ENCODE measurements around a stretch of chr16.

DNA sequence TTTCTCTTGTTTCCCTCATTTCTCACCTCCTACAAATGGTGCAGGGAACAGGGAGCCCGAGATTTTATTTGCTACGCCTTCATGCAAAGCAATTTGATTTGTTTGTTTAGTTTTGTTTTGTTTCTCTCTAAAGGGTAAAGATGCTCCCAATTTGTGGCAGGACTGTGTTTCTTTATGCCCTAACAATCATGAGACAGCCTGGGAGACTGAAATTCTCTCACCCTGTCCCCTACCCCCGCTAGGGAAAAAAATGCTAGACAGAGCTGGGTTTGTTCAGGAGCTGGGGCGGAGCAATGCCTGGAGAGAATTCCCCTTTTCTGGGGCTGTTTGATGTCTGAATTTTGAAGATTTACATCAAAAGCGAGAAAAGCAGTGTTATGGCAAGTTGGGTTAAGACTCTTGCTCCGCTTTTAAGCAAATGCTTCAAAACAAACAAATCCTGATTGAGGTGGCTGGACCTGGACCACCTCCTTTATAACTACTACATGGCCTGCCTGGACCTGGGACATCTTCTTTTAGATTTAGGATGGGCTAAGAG lies 8.4 kb downstream of the MAF start:
- PRO-cap = no peak
CAGE:
- cytosol, long polyA plus RNA = no peak
- long polyA plus RNA = no peak
- nucleus, long polyA plus RNA = no peak

GRCh38 chr16:79597963-79598270 lies 2.6 kb downstream of the MAF start:
- PRO-cap = no peak
CAGE:
- cytosol, long polyA plus RNA = no peak
- long polyA plus RNA = no peak
- nucleus, long polyA plus RNA = no peak

DNA sequence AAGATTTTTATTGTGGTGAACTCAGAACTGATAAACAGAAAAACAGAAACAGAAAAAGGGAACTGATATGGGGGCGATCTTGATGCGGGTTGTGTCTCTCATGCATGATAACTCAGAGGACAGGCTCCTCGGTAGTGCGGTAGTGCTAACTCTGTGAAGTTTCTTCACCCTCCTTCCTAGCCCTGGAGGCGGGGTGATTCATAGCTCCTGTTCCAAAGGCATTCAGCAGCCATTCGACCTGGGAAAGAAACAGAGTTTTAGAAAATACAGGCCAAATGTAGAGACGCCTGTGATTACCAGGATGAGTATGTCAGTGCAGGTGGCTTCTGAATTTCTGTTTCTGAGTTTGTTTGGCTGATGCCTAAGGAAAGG lies 5.5 kb upstream of the MAF start:
- PRO-cap = no peak
CAGE:
- cytosol, long polyA plus RNA = no peak
- long polyA plus RNA = no peak
- nucleus, long polyA plus RNA = no peak

GRCh38 chr16:80407206-80407903 lies 133.4 kb upstream of the DYNLRB2 start:
- PRO-cap = no peak
CAGE:
- cytosol, long polyA plus RNA = no peak
- long polyA plus RNA = no peak
- nucleus, long polyA plus RNA = no peak

- PRO-cap = no peak
CAGE:
- cytosol, long polyA plus RNA = no peak
- long polyA plus RNA = no peak
- nucleus, long polyA plus RNA = no peak
Observed at GRCh38 chr16:80900158-80901120, 96.0 kb upstream of the CDYL2 start.

DNA sequence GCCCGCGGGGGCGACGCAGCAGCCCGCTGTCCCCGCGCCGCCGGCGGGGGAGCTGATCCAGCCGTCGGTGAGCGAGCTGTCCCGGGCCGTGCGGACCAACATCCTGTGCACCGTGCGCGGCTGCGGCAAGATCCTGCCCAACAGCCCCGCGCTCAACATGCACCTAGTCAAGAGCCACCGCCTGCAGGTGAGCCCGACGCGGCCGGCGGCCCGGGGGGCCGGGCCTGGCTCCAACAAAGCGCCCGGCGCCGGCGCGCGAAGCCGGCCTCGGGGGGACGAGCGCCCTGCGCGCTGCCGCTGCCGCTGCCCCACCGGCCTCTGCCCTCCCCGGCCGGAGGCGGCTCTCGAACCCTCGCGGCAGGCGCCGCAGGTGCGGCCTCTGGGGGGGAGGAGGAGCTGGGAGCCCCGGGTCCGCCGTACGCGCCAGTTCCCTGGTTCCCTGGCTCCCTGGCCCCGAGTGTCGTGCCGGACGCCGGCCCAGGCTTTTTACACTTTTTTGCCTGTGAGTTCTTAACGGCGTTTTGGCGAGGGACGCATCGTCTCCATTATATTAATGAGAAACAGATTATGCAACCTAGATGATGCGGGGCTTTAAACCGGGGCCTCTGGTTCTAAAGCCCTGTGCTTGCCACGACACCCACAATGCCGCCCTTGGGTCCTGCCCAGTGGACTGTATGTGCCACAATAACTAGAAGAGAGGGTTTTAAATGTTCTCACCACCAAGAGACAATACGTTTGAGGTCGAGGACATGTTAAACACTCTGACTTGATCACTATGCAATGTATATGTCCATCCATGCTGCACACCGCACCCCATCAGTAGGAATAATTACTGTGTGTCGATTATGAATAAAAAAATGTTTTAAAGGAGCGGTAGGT lies 617 bp downstream of the ATMIN start:
- PRO-cap = unidirectional peak, minus-strand start at position 321 of the sequence; unidirectional peak, minus-strand start at position 459 of the sequence
CAGE:
- cytosol, long polyA plus RNA = no peak
- long polyA plus RNA = no peak
- nucleus, long polyA plus RNA = no peak

DNA sequence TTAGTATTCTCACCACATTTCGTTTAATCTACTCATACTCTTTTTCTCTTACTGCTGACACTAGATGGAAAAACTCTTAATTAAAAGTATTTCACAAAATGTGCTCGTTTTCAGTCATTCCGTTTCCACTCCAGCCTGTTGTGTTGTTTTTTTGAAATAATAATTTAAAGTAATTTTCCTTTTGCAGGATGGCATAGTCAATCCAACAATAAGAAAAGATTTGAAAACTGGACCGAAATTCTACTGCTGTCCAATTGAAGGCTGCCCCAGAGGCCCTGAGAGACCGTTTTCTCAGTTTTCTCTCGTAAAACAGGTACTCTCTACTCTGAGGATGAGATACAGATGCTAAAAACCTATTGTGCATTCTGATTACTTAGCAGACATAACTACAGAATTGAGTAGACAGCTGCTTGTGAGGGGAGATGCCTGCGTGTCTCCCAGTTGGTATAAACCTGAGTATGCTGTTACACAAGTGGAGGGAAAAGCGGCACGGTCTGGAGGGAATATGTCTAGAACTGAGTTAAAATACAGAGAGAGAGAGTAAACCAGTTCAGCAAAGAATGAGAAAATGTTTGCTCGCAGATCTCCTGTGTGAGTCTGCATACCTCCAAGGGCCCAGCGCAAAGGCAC lies 5.6 kb downstream of the ATMIN start:
- PRO-cap = no peak
CAGE:
- cytosol, long polyA plus RNA = no peak
- long polyA plus RNA = no peak
- nucleus, long polyA plus RNA = no peak

DNA sequence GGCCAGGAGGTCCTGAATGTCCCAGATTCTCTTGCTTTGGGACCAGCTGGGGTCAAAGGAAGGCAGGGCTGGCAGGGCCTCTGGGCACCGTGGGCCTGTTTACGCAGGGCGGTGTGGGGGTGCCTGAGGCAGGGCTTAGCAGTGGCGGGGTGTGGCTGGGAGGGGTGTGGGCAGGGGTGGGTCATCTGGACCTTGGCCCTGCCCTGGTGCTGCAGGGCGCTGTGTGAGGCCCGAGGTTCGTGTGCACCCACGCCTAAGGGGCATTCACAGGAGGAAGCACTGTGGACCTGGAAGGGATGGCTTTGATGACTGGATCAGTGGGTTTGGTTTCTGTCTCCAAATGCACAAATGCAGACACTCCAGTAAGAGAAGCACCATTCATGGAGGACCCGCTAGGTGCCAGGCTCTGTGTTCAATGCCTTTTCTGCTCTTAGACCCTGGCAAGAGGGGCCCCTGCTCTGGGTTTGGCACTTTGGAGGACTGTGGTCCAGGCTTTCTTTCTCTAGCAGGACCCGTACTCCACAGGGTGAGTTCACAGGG lies 37.4 kb downstream of the BCO1 start:
- PRO-cap = no peak
CAGE:
- cytosol, long polyA plus RNA = no peak
- long polyA plus RNA = no peak
- nucleus, long polyA plus RNA = no peak

- PRO-cap = no peak
CAGE:
- cytosol, long polyA plus RNA = no peak
- long polyA plus RNA = no peak
- nucleus, long polyA plus RNA = no peak
Observed at GRCh38 chr16:81340737-81341430, 26.1 kb downstream of the GAN start.

DNA sequence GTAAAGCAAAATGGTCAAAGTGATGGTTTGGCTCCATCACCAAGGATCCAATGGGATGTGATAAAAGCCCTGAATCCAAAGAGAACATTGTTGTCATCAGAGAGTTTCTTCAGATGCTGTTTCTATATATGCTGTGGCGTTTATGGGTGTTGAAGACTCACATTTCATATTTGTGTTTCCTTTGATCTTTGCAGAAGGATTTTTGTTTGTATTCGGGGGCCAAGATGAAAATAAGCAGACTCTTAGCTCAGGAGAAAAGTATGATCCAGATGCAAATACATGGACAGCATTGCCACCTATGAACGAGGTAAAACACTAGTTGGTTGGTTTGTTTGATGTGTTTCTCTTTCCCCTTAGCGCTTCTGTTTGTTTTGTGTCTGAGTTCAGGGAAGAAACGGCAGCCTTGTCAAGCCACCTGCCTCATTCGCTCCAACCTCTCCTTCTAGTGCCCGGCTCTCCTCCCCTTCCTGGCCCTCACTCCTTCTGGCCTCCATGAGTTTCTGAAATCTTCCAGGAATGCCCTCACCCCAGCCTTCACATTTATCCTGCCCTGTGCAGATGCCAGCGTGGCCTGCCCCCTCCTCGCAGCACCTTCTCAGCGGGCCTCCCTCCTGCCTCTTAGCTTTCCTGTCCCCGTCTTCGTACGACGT lies 47.7 kb downstream of the GAN start:
- PRO-cap = no peak
CAGE:
- cytosol, long polyA plus RNA = no peak
- long polyA plus RNA = no peak
- nucleus, long polyA plus RNA = no peak

- PRO-cap = no peak
CAGE:
- cytosol, long polyA plus RNA = no peak
- long polyA plus RNA = no peak
- nucleus, long polyA plus RNA = no peak
Observed at GRCh38 chr16:81442495-81443431, 1.8 kb upstream of the CMIP start.

DNA sequence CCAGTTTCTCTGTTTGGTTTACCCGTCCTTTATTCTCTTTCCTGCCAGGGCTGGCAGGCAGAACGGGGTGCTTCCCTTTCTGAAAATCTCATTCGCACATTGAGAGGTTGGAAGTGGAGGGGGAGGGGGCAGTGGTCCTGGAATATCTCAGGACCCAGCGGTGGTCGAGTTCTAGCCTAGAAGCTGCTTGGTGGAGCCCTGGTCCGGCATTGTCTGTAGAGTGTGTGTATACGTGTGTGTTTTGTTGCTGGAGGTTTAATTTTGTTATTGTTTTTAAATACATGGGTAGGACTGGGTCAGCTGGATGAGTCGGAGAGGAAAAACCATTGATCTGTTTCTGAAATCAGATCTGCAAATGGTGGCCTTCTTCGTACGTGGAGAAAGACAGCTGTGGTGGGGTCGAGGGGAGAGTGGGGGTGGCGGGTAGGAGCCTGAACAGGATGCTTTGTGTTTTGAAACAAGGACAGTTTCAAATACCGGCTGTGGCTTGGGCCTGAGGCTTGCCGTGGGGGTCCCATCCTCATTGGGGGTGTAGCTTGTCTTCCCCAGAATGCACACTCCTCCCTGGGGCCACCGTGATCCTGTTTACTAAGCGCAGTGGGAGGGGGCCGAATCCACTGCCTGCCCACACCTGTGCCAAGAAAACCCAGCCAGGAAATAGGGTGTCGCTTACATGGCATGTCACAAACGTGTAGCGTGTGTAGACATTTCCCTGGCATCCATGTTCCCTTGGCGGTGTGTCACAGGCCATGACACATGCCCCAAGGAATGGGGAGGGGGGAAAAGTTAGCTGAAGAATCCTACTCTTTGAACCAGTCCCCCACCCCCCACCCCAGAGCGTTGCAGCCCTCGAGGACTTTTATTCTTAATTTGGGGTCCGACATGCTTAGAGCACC lies 1.7 kb downstream of the CMIP start:
- PRO-cap = no peak
CAGE:
- cytosol, long polyA plus RNA = no peak
- long polyA plus RNA = no peak
- nucleus, long polyA plus RNA = no peak

- PRO-cap = no peak
CAGE:
- cytosol, long polyA plus RNA = no peak
- long polyA plus RNA = no peak
- nucleus, long polyA plus RNA = no peak
Observed at GRCh38 chr16:81452958-81453460, 8.4 kb downstream of the CMIP start.

GRCh38 chr16:81520225-81520592 lies 75.6 kb downstream of the CMIP start:
- PRO-cap = no peak
CAGE:
- cytosol, long polyA plus RNA = no peak
- long polyA plus RNA = no peak
- nucleus, long polyA plus RNA = no peak

- PRO-cap = no peak
CAGE:
- cytosol, long polyA plus RNA = no peak
- long polyA plus RNA = no peak
- nucleus, long polyA plus RNA = no peak
Observed at GRCh38 chr16:81584227-81584562, 139.6 kb downstream of the CMIP start.

- PRO-cap = no peak
CAGE:
- cytosol, long polyA plus RNA = no peak
- long polyA plus RNA = no peak
- nucleus, long polyA plus RNA = no peak
Observed at GRCh38 chr16:81635369-81635983, 143.6 kb upstream of the PLCG2 start.

DNA sequence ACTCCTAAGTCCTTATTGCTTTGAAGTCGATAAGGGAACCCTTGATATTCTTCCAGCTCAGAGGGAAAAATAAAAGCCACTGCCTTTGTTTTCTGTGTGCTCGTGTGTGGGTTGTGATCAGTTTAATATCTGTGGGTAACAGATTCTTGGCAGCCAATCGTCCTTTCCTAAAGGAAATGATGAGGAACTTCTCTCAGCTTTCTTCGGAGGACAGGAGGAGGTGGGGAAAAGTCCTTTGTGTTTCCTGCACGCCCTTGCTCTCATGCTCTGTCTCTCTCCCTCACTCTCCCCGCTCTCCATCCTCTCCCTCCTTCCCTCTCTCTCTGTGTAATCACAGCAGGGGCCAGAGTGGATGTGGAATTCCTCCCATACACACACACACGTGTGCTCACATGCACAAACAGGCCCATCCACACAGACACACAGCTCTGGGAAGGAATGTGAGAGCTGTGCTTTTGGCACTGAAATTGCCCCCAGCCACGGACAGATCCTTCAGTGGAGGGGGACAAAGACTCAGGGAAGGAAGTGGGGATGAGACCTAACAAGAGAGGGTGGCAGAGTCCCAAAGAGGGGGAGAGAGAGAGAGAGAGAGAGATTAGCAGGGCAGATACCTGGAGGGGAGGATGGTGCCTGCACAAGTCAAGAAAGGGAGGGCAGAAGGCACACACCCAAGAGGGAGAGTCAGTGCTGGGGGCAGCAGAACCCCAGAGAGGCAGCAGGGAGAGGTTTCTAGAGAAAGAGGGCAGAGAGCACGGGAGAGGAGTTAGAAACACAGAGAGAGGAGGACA lies 83.6 kb upstream of the PLCG2 start:
- PRO-cap = no peak
CAGE:
- cytosol, long polyA plus RNA = no peak
- long polyA plus RNA = no peak
- nucleus, long polyA plus RNA = no peak

DNA sequence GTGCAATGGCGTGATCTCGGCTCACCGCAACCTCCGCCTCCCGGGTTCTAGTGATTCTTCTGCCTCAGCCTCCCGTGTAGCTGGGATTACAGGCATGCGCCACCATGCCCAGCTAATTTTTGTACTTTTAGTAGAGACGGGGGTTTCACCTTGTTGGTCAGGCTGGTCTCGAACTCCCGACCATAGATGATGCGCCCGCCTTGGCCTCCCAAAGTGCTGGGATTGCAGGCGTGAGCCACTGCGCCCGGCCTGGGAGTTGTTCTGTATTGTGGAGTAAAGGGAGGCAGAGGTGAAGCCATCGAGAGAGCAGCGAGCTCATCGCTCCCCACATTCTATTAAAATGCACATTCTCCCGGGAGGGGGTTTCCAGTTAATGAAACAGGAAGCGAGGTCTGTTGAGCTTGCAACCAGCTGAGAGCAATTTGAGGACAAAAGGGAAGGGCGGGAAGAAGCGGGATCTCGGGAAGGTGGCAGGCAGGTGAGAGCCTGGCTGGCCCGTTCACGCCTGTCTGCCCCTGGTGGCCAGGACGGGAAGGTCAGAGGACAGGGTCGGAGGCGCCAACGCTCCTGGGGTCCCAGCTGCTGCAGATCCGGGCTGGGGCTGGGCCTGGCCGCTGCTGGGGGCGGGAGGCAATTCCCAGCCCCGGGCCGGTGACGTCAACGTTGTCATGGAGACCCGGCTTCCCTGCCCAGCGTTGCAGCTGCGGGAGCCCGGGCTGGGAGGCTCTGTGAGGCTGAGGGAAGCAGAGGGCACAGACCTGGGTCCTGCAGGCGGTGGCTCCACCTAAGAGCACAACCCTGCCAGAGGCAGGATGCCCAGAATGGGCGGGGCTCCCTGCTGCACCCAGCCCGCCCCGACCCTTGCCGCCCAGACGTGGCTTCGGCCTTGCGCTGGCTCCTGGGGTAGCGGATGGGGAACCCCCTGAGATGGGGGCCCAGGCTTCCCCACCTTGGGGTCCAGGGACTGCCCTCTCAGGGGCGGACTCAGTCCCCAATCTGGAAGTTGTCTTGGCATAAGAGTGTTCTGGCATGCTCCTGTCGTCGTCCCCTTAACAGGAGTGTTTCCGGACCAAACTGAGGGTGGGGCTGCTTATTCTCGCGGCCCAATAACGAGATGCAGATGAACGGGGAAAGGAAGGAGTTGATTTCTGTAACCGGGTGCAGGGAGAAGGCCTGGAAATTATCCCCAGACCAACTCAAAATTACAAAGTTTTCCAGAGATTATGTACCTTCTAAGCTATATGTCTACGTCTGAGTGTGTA lies 48.7 kb upstream of the PLCG2 start:
- PRO-cap = no peak
CAGE:
- cytosol, long polyA plus RNA = no peak
- long polyA plus RNA = no peak
- nucleus, long polyA plus RNA = no peak

- PRO-cap = no peak
CAGE:
- cytosol, long polyA plus RNA = no peak
- long polyA plus RNA = no peak
- nucleus, long polyA plus RNA = no peak
Observed at GRCh38 chr16:81783918-81784563, 5.0 kb downstream of the PLCG2 start.

DNA sequence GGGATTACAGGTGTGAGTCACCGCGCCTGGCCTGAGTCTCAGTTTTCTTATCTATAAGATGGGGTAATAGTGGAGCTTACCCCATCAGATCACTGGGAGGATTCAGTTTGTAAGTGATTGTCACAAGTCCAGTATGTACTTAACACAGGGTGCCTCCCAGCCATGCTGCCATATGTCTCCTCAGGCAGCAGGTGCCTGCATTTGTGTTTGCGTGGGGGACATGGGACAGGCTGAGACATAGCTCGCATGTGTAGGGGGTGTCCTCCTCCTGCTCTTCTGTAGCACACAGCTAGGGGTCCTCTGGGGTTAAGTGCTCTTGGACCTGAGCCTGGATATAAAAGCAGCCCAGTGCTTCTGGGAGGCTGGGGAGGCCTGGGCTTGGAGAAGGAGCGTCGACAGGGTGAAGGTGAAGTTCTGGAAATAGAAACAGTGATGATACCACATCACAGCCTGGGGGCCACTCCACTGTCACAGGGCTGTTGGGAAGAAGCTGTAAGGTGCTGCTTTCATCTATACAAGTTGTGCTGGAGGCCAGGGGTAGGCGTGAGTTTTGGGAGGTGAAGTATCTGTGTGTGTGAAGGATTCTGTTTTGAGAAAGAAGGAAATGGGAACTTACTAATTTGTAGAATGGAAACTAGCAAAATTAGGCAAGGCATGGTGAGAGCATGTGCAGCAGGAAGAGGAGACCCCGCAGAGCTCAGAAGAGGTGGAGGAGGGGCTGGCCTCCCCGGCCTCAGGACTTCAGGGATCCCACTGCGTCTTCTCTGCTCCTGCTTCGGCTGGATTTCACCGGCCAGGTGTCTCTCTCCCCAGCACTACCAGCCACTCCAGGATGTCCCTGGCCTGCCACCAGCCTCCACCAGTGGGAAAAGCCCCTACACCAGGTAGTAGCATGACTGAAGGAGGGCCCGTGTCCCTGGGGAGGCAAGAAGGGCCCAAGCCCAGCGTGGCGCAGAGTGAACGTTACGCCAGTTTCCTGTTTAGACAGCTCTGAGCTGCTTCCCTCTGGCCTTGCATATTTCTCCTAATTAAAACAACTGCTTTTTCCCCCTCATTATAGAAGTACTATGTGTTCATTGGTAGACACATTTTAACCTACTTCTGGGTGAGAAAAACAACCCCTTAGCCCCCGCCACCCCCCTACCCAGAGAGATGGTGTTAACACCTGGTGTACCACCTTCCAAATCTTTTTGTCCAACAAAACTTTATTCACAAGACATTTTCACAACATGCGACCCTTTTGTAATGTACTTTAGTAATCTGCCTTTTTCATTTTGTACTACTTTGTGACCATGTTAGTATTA lies 19.5 kb downstream of the PLCG2 start:
- PRO-cap = no peak
CAGE:
- cytosol, long polyA plus RNA = no peak
- long polyA plus RNA = no peak
- nucleus, long polyA plus RNA = no peak

Measured in A549 (cell line).